GM06990 (cell line): Measurements from ENCODE around the gene KRAS.

- RRBS: no CpG with 5 or more reads among the region's 8 CpGs
Measured at GRCh38 chr12:24947721-24948331, 1.1 kb downstream of the BCAT1 start.

- RRBS: no CpG with 5 or more reads among the region's 2 CpGs
Measured at GRCh38 chr12:25186275-25186796, 8.6 kb downstream of the DNAI7 start.

DNA sequence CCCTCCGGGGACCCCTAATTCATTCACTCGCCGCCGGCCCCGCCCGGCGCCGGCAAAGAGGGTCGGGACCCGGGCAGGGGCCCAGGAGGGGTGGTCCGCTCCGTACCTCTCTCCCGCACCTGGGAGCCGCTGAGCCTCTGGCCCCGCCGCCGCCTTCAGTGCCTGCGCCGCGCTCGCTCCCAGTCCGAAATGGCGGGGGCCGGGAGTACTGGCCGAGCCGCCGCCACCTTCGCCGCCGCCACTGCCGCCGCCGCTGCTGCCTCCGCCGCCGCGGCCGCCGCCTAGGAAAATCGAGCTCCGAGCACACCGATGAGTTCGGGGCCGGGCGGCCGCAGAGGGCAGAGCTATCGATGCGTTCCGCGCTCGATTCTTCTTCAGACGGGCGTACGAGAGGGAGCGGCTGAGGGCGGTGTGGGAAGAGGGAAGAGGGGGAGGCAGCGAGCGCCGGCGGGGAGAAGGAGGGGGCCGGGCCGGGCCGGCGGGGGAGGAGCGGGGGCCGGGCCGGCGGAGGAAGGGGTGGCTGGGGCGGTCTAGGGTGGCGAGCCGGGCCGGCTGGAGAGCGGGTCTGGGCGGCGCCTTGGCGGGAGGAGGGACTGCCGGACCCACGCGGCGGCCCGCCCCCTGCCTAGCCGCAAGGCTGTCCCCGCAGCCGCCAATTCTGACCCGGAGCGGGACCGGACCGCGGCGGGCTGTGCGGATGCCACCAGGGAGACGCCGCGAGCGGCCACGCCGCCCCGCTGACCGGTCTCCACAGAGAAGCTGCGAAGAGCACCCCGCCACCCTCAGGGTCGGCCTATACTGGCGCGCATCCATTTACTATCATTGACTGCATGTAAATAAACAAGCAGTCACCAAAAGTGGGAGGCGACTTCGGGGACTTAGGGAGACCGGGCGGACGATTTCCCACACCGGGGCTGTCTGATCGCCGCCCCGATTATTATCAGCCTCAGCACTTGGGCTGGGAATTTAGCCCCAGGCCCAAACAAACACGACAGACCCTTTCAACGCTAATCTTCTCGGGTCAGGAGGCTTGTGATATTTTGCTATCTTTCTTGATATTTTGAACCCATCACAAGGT, at the start of gene KRAS:
KRAS (minus strand) TSS at position 285 of the 1,078 bp plus-strand sequence.
- RRBS: 4% methylated on average over 33 of the region's 116 CpGs

DNA sequence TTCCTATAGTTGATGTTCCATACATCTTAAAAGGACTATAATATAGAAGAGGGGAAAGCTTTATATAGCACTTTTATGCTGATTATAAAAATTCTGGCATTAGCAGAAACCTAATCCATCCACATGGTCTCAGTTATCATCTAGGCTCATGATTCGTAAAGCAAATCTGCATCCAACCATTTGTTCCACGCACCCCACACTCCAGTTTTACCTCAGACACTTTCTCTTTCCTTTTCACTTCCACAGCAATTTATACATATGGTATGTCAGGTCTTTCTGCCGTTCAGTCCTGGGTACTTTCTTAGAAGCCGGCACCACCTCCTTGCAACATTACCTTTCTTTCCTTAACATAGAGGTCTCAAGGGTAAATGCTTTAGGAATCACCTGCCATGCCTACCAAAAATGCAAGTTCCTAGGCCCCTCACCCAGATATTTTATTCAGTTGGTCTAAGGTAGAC, 2.6 kb upstream of the KRAS start:
- RRBS: no CpG with 5 or more reads among the region's 4 CpGs

GRCh38 chr12:25384197-25384395, 133.4 kb upstream of the KRAS start:
- RRBS: no CpG with 5 or more reads among the region's 4 CpGs

DNA sequence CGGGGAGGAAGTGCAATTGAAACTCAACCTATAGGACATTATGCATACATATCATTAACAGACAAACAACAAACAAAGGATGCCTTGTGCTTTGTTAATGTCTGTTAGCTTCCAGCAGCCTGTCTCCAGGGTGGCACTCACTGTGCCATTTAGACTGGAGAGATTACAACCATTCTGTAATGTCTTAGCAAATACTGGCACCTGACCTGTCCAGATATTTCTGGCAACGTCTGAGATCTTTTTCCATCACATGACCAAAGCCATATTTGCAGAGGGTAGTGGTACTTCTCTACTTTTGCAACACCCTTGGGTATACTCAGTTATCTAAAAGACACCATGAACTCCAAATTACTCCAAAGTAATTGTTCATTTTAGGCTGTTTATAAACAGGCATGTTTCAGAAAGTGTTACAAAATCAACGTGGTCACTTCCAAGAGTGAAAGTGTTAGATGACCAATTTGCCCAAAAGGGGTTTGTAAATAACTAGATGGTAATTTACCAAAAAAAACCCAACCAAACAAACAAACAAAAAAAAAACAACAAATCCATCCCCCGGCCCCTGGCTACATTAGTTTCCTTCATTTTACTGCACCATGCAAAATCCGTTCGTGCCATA, 11.5 kb downstream of the BHLHE41 start:
- RRBS: no CpG with 5 or more reads among the region's 6 CpGs

DNA sequence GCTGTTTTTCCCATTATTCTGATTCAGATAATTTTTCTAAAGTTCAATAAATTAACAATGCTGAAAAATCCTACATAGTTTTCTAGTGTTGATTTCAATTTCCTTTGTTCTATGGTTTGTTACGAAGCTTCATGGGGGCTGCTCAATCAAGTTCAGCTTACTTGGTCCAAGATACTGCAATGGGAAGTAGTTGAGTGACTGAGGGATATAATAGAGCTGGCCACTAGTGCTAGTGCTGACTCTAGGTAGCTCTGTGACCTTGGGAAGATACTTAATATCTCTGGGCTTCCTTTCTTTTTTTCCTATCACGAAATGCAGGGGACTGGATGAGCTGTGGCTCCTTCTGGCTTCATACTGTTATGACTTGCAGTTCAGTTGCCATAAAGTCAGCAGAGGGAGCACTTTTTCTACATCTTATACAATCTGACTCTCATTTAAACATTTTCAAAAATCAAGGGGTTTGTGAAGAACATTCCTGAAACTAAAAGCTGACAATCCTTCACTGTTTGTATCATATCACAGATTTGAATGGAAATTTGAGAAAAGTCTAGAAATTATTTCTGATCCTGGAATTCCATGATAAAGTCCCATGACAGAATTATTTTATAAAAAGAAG, 5.5 kb downstream of the BHLHE41 start:
- RRBS: no CpG with 5 or more reads among the region's 2 CpGs

DNA sequence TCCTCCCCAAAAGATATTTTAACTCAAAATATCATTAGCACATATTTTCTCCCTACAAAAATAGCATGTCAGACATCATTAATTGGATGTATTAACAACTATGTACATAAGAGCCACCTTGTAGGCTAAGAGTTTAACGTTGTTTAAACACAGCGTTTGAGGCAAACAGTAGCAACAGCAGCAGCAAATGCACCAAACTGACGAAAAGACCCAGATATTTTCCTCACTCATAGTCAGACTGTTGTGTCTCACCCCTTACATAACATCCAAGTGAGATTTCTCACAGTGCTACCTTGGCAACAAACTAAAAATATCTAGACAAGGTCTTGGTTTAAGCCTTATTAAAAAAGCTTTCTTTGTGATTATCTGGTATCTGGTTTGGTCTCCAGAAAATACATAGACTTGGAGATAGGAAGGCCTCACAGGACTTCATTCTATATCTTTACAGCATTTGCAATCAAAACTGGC, 4.3 kb downstream of the BHLHE41 start:
- RRBS: no CpG with 5 or more reads among the region's 3 CpGs

GRCh38 chr12:26194884-26195245, 508 bp upstream of the SSPN start:
- RRBS: no CpG with 5 or more reads among the region's 4 CpGs

GRCh38 chr12:26319489-26320073, 124.2 kb downstream of the SSPN start:
- RRBS: 10% methylated on average over 3 of the region's 5 CpGs

GRCh38 chr12:26337686-26338389, 142.5 kb downstream of the SSPN start:
- RRBS: no CpG with 5 or more reads among the region's 2 CpGs

DNA sequence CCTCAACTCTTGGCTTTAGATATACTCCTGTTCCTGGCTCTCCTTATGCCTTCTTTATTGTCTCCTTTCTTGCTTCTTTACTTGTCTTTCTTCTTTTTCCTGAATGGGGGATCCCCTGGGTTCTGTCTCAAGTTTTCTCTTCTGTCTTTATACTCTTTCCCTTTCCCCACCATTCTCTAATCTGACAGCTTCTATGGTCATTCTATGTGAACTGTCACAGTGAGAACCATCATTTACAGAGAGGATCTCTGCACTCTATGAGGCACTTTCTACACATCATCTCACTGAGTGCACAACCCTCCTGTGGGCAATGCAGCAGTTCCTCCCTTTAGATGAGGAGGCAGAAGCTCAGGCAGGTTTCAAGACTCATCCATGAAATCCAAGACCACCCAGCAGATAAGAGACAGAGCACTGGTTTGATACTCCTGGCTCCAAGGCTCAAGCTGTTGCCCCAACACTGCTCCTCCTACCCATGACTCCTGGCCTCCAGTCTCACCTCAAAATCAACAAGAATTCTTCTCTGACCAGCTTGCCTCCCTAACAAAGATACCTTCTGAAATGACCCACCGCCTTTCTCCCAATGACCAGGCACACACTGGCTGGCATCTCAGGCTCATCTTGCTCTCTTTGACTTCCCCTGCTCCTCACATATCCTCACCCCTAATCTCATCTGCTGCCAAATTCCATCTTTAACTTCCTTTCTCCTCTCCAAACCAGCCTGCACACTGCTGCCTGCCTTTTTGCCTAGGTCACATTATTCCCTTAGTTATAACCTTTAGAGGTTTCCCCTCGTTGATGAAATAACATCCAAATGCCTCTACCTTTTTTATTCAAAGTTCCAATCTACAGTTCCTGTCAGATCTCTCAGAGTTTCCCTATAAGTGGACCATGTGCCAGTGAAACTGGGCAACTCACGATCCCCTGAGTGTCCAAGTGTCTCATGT, 189.7 kb downstream of the SSPN start:
- RRBS: no CpG with 5 or more reads among the region's 3 CpGs

GRCh38 chr12:26600383-26600965, 232.5 kb downstream of the ITPR2 start:
- RRBS: no CpG with 5 or more reads among the region's 1 CpG

- RRBS: no CpG with 5 or more reads among the region's 6 CpGs
Measured at GRCh38 chr12:26626316-26626945, 206.6 kb downstream of the ITPR2 start.

- RRBS: no CpG with 5 or more reads among the region's 1 CpG
Measured at GRCh38 chr12:26627899-26628376, 205.1 kb downstream of the ITPR2 start.

- RRBS: no CpG with 5 or more reads among the region's 3 CpGs
Measured at GRCh38 chr12:26725424-26726080, 107.4 kb downstream of the ITPR2 start.

GRCh38 chr12:26798253-26798507, 34.8 kb downstream of the ITPR2 start:
- RRBS: no CpG with 5 or more reads among the region's 4 CpGs

DNA sequence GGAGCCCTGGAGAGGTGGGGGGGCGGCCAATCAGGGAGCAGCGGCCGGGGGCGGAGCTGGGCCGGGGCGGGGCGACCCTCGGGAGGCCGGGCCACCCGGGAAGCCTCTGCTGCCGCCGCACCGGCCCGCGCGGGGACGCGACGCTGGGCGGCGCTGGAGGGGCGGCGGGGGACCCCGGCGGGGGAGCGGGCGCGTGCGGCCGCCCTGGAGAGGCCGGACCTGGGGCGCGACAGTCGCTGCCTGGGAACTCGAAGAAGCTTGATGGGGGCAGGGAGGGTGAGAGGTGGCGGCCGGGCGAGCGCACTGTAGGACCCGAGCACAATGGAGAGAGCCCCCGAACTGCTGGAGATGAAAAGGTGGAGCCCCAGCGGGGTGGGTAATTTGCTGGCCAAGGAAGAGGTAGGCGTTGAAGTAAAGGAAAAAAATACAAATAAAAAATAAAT, 301 bp upstream of the ITPR2 start:
- RRBS: 2% methylated on average over 27 of the region's 43 CpGs

GRCh38 chr12:26937555-26937867, 270 bp downstream of the INTS13 start:
- RRBS: no CpG with 5 or more reads among the region's 8 CpGs

GRCh38 chr12:26938826-26939214, 550 bp downstream of the FGFR1OP2 start:
- RRBS: 0% methylated on average over 5 of the region's 17 CpGs